Mononuclear cell (primary cell): Measurements from ENCODE around the gene TACR2.

DNA sequence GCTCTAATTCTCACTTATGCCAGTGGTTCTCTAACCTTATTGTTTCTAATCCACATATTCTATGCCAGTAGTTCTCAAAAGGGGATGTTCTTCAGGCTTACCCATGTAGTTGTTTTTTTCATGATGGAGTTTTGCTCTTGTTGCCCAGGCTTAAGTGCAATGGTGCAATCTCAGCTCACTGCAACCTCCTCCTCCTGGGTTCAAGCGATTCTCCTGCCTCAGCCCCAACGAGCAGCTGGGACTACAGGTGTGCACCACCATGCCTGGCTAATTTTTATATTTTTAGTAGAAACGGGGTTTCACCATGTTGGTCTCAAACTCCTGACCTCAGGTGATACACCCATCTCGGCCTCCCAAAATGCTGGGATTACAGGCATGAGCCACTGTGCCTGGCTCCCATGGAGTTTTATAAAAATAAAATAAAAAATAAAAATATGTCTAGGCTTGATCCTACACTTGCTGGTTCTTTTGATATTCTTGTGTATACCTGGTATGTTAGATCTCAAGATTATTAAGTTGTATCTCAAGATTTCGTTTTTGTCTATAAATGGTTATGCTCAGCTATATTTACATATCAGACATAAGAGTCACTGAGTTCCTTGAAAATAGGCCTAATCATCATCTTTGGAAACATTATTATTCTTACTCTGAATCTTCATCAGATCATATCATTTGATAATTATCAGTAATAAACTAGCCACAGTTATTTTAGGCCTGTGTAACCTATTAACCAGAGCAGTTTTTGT is 76.3 kb downstream of the HERC4 start:
- RRBS: no CpG with 5 or more reads among the region's 5 CpGs

- RRBS: no CpG with 5 or more reads among the region's 2 CpGs
Observed at GRCh38 chr10:68133440-68133979, 24.2 kb downstream of the MYPN start.

DNA sequence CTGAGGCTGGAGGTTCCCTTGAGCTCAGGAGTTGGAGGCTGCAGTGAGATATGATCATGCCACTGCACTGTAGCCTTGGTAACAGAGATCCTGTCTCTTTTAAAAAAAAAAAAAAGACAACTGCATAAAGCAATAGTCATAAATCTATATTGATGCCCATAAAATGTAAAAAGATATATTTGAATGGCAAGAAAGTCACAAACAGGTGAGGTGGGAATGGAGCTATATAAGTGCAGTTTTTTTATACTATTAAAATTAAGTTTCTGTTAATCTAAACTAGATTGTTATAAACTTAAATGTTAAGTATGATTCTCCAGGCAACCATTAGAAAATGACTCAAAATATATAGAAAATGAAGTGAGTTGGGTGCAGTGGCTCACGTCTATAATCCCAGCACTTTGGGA is 13.4 kb upstream of the HNRNPH3 start:
- RRBS: no CpG with 5 or more reads among the region's 1 CpG

- RRBS: no CpG with 5 or more reads among the region's 3 CpGs
Observed at GRCh38 chr10:68477728-68478112, 5.9 kb upstream of the DNA2 start.

DNA sequence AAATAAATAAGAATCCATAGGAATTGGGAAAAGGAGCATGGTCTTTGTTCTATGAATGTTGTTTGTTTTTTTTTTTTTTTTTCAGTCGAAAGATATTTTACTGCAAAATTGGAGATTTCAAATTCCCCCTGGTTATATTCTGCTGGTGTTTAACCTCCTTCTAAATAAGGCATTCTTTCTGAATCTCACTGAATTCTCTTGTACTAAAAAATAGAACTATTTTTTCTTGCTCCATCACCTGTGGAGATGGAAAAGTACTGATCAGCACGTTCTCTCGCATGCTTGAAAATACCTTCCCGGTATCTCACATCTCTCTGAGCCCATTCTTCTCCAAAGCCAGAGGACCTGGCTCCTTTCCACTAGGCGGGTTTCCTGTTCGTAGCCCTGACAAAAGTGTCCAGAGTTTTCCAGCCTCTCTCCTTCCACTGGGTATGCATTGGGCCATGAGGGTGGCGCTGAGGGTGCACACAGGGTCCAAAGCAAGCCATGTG is 16.4 kb upstream of the SRGN start:
- RRBS: no CpG with 5 or more reads among the region's 7 CpGs

DNA sequence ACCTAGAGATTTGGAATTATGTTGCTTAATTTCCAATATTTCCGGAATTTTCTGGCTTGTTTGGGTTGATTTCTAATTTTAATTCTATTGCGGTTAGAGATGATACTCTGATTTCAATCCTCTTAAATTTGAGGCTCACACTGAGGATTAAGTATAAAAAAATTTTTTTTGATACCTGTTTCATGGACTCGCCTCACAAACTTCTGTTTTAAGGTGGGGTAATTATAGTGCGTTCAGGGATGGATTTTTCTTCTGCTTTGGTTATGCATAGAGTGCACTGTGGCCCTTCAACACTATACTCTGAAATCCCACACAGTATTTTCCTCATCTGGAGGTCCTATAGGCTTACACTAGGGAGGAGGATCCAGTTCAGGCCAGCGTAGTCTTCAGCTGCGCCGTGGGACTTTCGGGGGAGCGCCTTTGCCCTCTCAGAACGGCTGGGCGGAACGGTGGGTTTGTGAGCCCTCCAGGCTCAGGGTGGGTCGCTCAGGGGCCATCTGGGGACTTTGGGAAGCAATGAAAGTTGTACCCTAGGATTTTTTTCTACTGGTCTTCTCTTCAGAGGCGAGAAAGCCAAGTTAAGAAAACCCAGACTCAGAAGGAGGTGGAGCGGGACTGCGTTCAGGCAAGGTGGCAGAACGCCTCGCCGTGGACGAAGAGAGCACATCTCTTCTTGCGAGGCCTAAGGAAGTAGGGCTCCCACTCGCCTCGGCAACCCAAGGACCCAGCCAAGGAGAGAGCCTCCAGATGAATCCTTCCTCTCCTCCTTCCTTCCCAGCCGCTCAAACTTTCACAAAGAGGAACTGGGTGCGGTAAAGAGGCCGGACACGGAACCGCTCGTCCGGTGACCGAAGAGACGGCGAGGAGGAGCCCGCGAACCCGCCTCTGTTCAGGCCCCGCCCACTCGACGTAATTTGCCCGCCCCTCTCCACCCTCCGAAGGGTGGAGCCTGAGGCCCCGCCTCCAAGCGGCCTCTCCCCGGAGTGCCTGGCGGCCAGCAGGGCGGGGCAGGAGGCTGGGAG is 569 bp upstream of the VPS26A start:
- RRBS: no CpG with 5 or more reads among the region's 46 CpGs

DNA sequence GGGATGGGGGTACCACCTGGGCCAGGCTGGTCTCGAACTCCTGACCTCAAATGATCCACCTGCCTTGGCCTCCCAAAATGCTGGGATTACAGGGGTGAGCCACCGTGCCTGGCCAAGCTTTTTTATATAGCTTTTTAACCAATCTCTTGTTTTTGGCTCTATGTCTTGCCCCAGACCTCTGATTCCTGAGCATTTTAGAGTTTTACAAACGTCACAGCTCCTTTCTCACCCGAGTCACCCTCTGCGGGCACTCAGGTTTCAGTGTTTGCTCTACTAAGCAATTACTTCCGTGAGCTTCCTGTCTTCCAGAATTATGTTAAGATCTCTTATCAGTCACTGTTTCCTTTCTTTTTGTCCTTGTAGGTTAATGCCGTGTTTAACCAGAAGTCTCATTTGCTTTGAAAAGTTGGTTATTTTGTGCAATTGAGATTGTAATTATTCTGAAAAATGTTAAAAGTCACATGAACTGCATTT is 4.8 kb upstream of the HKDC1 start:
- RRBS: no CpG with 5 or more reads among the region's 7 CpGs

GRCh38 chr10:69220470-69220910 is 358 bp downstream of the HKDC1 start:
- RRBS: no CpG with 5 or more reads among the region's 9 CpGs

- RRBS: 96% methylated on average over 2 of the region's 13 CpGs
Observed at GRCh38 chr10:69225078-69225786, 5.1 kb downstream of the HKDC1 start.

DNA sequence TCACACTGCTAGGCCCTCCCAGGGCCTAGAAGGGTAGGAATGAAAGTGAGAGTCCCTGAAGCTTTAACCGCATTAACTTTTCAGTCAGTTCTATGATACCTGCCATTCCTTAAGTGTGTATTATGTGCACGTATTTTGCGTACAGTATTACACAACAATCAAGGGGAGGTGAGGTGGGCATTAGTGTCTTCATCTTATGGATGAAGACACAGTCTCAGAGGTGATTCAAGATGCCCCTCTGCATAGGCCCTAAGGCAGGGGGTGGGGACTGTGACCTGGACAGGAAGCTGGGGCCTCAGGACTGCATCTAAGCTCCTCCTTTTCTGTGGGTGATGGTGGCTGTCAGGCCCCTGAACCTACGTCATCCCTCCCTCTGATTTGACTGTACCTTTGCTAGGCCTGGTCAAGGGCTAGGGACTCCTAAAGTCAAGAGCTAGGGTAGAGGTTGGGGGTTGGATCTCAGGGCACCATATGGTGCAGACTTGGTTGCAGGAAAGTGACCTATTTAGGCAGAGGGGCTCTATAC is 1.5 kb upstream of the HK1 start:
- RRBS: no CpG with 5 or more reads among the region's 4 CpGs

DNA sequence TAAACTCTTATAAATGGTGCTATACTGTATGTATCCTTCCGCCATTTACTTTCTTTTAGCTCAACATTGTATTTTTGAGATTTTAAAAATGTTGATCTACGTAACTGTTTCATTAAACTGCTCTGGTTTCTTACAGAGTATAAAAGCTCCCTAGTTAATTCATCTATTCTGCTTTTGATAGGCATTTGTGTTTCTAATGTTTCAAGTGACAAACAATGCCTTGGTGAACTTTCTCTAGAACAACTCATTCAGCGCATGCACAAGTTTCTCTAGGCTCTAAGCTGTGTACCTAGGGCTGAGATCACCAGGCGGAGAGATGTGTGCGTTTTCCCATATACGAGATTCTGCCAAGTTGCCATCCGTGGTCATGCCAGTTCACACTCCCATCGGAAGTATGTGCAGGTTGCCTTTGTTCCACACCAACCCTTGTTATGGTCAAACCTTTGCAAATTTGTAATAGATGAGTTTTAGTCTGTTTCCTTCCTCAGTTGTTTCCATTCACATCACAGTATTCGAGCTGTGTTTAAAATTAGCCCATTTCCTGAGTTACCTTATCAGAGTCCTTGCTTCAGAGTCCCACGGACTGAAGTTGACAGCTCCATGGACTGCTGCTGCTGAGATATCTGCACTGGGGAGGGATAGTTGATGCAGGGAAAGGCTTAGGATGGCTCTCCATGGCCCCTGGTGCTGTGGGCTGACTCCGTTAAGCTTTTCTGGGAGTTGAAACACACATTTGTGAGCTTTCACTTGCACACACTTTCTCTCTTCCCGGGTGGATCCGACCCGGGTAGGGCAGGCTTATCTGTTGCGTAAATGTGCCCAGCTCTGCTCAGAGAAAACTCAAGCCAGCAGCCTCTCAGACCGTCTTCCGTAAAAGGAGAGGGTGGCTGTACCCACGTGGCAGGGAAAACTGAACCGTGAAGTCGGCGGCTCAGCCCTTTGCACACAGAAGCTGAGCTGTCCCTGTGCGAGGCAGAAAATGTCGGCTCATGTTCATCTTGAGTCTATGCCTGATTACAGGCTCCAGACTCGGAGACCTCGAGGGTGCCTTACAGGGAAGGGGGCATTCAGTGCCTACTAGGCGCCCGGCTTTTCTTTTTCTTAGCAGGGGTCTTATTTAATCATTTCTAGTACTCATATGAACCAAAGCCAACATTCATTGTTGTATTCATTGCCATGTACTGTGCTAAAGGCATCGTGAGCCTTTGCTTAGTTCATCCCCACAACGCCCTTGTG is 9.1 kb downstream of the HK1 start:
- RRBS: no CpG with 5 or more reads among the region's 29 CpGs

- RRBS: no CpG with 5 or more reads among the region's 14 CpGs
Observed at GRCh38 chr10:69337278-69338070, 18.8 kb downstream of the HK1 start.

- RRBS: no CpG with 5 or more reads among the region's 14 CpGs
Observed at GRCh38 chr10:69343582-69344176, 25.0 kb downstream of the HK1 start.

DNA sequence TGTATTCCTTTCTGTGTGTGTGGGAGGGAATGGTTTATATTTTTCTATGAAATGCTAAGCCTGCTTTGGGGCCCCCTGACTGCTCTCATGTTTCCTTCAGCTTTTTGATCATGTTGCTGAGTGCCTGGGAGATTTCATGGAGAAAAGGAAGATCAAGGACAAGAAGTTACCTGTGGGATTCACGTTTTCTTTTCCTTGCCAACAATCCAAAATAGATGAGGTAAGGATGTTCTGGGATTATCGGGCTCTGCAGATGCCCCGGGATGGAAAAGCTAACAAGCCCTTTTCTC is 46.0 kb downstream of the HK1 start:
- RRBS: no CpG with 5 or more reads among the region's 3 CpGs

DNA sequence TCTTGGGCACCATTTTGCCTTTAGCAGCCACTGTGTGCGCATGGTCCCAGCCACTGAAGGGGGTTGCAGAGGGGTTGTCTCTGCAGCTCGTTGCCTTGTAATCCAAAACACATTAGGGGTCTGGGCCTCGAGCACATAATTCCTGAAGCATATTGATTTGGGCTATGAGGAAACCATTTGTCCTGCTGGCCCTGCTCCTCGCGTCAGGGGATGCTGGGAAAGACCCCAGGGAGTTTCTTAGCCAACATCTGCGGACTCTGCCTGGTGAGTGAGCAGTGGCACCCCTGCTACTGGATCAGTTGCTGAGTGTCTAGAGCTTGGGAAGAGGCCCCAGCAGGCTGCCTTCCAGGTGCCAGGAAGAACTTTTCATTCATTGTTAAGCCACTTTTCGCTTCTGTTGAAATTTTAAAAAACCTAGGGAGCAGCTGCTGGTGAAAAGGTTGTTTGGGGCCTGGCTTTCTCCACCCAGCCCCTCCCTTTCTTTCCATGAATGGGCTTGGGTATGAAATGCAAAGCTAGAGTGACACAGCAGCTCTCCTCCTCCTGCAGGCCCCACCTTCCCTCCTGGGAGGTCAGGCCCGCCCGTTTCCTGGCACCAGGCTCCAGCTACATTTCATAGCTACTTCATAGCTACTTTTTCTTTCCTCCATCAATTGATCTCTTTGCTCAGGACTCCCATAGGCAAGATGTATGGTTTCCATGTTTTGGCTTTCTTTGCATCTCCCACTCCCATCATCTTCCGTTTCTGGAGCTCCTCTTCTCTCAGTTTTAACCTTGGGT is 26.8 kb downstream of the TACR2 start:
- RRBS: no CpG with 5 or more reads among the region's 10 CpGs

GRCh38 chr10:69416268-69417283 is at the start of gene TACR2:
Gene TACR2, minus strand, starts transcription at chr10:69416918.
- RRBS: no CpG with 5 or more reads among the region's 21 CpGs

GRCh38 chr10:69473361-69473676 is 22.1 kb downstream of the TSPAN15 start:
- RRBS: no CpG with 5 or more reads among the region's 7 CpGs

DNA sequence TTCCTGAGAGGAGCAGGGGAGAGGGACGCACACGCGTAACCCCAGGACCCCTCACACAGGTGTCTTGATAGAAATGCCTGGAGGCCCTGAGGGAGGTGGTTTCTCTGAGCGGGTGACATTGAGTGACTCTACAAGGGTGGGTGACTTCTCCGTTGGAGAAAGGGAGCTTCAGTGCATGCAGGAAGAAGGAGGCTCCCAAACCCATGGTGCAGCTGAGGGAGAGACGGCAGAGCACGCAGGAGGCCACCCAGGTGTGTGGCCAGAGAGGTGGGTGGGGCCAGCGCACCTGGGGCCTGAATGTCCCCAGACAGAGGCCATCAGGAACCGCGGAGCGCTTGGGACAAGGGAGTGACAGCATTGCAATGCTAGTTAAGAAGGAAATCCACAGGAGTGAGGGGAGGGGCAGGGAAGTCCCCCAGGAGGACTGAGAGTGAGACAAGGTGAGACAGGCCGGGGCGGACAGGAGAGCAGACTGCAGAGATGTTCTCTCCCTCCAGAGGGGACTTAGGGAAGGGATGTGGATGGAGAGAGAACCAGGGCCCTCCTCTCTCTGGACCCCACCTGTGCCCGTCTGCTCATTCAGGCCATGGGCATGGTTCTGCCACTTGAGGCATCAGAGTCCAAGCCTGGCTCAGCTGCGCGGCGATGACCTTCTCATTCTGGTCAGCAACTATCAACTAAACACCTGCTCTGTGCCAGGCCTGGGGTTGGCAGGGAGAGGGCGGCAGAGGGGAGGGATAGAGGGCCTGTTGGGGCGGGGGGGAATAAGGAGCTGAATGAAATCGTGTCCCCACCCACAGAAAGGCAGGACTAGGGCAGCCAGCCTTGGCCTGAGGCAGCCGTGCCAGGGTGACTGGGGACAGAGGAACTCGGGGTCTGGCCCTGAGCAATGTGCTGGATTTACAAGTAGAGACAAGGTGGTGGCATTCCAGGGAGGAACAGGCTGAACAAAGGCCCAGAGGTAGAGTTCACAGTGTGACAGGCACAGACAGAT is 69.4 kb upstream of the COL13A1 start:
- RRBS: no CpG with 5 or more reads among the region's 22 CpGs

DNA sequence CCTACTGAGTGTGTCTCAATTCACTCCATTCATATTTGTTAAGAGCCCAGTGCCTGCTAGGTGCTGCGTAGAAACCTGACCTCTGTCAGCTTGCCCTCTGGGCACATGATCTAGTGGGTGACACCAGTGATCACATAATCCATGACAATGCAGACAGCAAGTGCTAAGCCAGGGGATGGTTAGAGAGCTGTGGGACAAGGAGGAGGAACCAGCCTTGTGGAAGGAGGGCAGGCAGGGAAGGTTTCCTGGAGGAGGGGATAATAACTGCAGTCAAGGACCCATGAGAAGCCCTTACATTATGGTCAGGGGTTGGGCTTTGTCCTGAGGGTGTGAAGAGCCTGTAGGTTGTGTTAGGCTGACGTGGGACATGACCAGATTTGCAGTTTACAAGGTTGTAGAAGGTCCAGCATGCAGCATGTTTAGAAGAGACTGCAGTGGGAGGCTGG is 81.7 kb downstream of the COL13A1 start:
- RRBS: no CpG with 5 or more reads among the region's 2 CpGs

DNA sequence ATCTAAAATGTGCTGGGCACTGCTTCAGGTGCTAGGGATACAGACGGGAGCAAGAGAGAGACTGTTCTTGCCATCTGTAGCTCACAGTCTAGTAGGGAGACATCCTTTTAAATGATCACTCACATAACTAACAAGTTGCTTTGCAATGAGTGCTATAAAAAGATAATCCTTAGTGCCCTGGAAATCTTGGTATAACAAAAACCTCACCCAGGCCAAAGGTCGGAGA is 89.3 kb downstream of the COL13A1 start:
- RRBS: no CpG with 5 or more reads among the region's 2 CpGs